Foreskin fibroblast (primary cell): ENCODE data around the gene PTGDR.

GRCh38 chr14:50057943-50058631 lies 58.3 kb downstream of the VCPKMT start:
- RRBS = no CpG with 5 or more reads among the region's 1 CpG

DNA sequence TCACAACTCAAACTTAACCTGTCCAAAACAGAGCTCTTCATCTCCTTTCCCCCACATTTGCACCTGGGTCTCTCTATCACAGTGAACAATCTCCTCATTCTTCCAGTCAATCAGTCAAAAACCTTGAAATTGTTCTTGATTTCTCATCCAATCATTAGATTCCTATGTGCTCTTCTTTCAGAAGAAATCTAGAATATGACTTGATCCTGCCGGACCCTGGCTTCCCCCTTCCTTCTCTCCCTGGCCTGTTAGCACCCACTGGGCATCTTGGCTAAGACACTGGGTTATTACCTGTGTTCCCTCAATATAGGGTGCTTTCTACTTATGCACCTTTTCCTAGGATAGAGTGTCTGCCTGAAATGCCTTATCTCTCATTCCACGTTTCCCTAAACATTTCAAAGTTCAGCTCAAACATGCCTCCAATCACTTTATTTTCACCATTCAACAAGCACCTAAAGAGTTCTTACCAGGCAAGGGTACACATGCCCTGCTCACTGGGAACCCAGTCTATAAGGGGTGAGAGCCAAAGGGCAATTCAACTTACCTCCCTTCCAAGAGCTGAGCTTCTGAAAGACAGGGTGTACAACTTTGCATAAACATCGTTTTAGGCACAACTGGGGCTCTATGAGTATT lies 3.8 kb downstream of the CDKL1 start:
- RRBS = no CpG with 5 or more reads among the region's 3 CpGs

GRCh38 chr14:50459723-50460164 lies 63.1 kb upstream of the CDKL1 start:
- RRBS = no CpG with 5 or more reads among the region's 7 CpGs

DNA sequence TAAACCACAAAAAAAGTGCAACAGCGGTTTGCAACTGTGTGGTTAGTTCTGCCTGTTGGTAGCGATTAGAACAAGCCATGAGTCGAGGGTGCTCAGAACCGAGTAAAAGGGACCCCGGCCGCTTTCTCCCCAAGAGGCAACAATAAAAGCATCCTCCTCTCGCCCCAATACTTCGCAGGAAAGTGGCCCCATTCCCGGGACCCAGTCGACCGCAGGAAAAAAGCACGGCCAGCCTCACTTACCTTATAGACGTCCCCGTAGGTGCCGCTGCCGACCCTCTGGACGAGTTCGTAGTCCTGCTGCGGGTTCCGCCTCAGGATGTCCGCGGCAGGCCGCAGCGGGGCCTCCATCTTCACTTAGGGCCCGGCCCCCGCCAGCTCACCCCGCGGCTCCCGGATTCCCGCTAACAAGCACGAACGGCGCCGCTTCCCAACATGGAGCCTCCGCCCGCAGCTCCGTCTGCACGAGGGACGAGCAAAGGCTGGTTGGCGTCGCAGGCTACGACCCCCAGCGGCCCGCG lies 609 bp downstream of the MAP4K5 start:
- RRBS = 2% methylated on average over 4 of the region's 45 CpGs

GRCh38 chr14:50670177-50671040 lies 2.3 kb upstream of the SAV1 start:
- RRBS = no CpG with 5 or more reads among the region's 16 CpGs

GRCh38 chr14:50726127-50726830 lies 58.2 kb upstream of the SAV1 start:
- RRBS = no CpG with 5 or more reads among the region's 2 CpGs

DNA sequence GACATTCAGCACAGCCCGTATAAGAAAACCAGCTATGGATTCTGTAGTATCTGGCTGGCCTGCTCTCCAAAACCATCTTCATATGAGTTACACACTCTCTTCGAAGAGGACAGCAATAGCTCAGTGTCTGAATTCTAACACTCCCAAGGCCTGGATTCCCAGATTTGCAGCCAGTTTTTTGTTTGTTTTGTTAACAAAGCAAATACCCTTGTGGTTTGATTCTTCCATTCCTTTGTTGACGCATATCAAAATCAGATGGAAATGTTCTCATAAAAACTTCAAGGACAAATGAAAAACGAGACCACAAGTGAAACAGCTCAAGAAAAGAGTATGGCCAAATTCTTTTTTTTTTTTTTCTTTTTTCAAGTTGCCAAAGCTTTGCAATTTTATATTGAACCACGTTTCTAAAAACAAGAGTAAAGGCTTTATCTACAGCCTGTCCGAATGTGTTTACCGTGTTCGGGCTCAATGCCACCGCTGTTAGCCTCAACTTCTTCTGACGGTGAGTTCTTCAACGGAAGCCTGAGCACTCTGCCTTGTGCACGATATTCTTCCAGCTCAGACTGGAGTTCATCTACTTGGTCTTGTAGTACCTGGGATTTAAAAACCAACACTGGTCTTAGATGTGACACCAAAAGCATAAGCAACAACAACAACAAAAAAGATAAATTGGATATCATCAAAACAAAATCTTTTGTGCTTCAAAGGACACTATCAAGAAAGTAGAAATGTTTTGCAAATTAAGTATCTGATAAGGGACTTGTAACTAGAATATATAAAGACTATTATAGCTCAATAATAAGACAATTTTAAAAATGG lies 67.4 kb downstream of the NIN start:
- RRBS = no CpG with 5 or more reads among the region's 12 CpGs

- RRBS = no CpG with 5 or more reads among the region's 4 CpGs
These were observed 39.1 kb downstream of the NIN start for GRCh38 chr14:50791806-50792238.

GRCh38 chr14:50935420-50935909 lies 8.8 kb downstream of the PYGL start:
- RRBS = no CpG with 5 or more reads among the region's 3 CpGs

- RRBS = no CpG with 5 or more reads among the region's 35 CpGs
These were observed 884 bp downstream of the PYGL start for GRCh38 chr14:50943139-50944059.

GRCh38 chr14:51564817-51565256 lies 86.9 kb upstream of the FRMD6 start:
- RRBS = no CpG with 5 or more reads among the region's 4 CpGs

DNA sequence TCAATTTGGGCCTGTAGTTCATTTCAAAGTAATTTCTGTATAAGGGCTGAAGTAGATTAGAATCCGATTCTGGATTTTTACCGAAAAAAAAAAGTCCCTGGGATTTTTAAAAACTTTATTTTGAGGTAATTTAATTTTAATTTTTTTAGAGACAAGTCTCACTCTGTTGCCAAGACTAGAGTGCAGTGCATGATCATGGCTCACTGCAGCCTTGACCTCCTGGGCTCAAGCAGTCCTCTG lies 18.2 kb downstream of the FRMD6 start:
- RRBS = no CpG with 5 or more reads among the region's 2 CpGs

DNA sequence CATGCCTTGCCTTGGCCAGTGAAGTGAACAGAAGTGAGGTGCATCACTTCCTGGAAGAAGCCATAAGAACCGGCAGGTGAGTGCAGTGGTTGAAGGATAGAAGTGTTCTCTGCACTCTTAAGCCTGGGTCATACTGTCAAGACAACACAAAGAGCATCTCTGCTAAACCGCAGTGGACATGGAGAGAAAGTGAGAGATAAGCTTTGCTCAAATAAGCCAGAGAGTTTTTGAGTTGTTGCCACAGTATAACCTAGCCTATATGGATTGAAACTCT lies 11.5 kb downstream of the GNG2 start:
- RRBS = no CpG with 5 or more reads among the region's 2 CpGs

DNA sequence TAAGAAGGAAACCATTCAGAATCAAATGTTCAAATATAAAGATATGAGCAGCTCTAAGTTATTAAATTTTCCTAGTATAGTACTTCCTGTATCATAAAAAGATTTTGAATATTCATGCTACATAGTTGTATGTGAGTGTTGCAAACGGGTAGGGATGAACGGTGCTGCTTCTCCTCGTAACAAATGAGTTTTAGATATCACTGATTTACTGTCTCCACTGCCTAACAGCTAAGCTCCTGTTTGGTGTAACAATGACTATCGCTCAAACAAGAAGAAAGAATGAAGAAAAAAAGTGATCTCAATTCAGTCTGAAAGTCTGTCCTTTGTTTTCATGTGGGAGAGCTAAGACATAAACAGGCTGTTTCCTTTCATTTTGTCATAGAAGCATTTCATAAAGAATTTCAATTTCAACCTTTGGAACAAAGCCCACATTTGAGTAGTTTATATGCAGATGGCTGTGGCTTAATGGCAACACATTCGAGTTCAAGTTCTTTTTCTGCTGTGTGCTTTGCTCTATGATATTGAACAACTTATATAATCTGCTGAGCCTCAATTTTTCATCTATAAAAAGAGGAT lies 26.0 kb upstream of the RTRAF start:
- RRBS = no CpG with 5 or more reads among the region's 5 CpGs

DNA sequence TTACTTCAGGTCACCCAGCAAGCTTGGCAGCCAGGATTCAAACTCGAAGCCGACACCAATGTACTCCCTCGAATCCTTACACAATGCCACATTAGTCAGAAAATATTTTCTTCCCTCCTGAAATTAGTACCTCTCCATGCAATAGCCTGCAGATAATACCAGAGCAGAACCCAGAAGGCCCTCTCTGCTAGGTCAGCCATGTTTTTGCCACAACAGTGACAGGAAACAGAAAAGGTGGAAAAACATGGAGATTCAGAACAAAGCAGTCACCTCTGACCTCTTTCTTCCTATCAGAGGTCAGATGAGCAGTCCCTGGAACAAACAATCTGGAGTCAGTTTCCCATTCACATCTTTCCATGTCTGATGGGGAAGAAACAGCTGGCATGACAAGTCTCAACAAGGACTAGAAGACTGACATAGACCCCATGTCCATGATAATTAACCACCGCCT lies 16.4 kb downstream of the NID2 start:
- RRBS = no CpG with 5 or more reads among the region's 4 CpGs

DNA sequence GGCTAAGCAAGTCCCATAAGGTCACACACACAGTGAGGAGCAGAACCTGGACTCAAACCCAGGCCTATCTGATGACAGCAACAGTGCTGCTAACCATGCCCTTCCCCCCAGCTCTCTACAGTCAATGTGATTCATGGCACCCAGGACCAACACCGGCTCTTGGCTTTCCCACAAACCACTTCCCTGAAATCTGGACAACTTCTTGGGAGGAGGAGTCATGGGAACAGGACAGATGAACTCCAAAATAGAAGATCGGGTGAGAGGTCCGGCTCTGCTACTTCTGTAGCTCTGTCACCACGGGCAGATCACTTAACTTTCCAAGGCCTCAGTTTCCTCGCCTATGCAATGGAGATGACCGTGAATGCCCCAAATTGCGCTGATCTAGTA lies 677 bp upstream of the PTGDR start:
- RRBS = no CpG with 5 or more reads among the region's 7 CpGs

GRCh38 chr14:52267215-52268133 lies at the start of gene PTGDR:
Gene PTGDR (plus strand): TSS chr14:52267698.
- RRBS = no CpG with 5 or more reads among the region's 63 CpGs

- RRBS = 12% methylated on average over 16 of the region's 63 CpGs
These were observed 589 bp downstream of the PTGER2 start for GRCh38 chr14:52314520-52315281.

- RRBS = no CpG with 5 or more reads among the region's 3 CpGs
These were observed 94.4 kb downstream of the TXNDC16 start for GRCh38 chr14:52457809-52458422.

DNA sequence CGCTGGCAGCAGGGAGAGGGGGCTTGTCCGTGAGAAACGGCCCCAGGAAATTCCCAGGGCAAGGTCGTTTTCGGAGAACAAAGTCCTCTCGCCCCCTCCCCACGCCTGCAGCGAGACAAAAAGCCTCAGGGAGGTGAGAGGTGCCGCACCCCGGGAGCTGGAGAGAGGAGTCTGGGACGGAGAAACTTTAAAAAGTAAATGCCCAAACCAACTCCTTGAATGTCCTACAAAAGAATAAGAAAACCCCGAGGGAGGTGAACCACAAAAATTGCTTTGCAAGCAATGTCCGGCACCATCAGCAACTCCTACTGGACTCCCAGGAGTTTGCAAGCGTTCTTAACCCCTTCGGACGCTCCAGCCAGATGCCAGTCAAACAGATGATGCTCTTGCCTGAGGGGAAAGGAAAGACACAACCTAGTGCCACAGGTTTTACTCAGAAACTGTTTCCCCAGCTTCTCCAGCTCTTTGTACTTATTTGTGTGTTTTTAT lies 703 bp upstream of the FERMT2 start:
- RRBS = no CpG with 5 or more reads among the region's 16 CpGs